Peyer's patch (tissue), 4 donors: ENCODE data around the gene OLIG1.

GRCh38 chr21:32378666-32379487 is 13.9 kb downstream of the URB1 start:
- PRO-cap: no peak
- RAMPAGE, long total RNA, 4 experiments: no peak in any of the 4 experiments

DNA sequence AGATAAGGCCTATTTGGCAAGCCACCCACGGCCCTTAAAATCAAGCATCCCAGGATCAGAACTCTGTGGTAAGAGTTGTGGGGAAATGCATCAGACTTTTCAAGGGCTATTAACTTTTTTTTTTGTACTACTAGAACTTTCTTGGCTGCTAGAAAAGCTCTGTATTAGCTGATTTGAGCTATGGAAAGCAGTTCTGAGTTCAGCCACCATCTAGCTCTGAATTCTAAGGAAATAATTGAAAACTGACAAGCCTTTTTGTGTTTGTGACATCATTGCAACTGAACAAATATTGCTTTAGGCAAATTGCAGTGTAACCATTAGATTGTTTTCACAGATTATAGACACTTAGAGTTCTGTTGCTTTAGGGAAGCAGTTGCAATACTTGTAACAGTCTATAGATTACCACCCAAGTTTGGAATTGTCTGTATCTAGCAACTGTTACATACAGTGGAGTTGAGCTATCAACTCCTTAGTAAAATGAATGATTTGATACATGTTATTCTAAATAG is 1.7 kb downstream of the EVA1C start:
- PRO-cap: no peak
- RAMPAGE, long total RNA, 4 experiments: no peak in any of the 4 experiments

- PRO-cap: no peak
- RAMPAGE, long total RNA, 4 experiments: no peak in any of the 4 experiments
Measured at GRCh38 chr21:32417565-32418541, 5.3 kb downstream of the EVA1C start.

GRCh38 chr21:32448579-32449055 is 36.1 kb downstream of the EVA1C start:
- PRO-cap: no peak
- RAMPAGE, long total RNA, 4 experiments: start-site peak on the plus strand in 1 of 4 experiments, at chr21:32448869-32448879 at its widest, 33 reads per replicate

DNA sequence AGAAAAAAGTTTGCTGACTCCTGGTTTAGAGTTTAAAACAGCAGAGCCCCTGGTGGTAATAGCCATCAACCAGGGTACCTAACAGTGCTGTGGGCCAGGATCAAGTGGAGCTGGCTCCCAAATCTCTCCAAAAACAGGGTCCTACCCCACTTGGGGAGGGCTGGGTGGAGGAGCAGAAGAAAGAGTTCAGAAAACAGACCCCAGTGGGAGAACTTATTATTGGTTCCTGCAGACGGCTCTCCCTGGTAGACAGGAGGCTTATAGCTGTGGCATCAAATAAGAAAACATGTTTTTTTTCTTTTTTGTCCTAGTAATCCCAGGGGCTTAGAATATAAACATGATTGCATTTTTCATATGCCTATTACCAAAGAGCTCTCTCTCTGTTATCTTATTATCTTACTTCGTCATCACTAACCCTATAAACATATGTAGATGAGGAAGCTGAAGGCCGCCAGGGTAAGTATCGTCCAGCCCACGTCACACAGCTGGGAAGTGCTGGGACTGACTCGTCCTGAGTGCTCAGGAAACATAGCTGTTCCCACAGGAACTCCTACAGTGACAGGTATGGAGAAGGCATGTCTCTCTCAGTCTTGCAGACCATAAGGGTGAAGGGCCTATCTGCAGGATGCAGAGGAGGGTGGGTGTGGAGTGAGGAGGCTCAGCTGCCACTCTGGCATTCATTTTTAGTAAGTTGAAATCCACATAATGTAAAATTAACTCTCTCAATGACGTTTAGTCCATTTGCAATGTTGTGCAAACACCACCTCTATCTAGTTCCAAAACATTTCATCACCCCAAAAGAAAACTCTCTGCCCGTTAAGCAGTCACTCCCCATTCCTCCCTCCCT is 68.6 kb downstream of the TCP10L start:
- PRO-cap: no peak
- RAMPAGE, long total RNA, 4 experiments: no peak in any of the 4 experiments

DNA sequence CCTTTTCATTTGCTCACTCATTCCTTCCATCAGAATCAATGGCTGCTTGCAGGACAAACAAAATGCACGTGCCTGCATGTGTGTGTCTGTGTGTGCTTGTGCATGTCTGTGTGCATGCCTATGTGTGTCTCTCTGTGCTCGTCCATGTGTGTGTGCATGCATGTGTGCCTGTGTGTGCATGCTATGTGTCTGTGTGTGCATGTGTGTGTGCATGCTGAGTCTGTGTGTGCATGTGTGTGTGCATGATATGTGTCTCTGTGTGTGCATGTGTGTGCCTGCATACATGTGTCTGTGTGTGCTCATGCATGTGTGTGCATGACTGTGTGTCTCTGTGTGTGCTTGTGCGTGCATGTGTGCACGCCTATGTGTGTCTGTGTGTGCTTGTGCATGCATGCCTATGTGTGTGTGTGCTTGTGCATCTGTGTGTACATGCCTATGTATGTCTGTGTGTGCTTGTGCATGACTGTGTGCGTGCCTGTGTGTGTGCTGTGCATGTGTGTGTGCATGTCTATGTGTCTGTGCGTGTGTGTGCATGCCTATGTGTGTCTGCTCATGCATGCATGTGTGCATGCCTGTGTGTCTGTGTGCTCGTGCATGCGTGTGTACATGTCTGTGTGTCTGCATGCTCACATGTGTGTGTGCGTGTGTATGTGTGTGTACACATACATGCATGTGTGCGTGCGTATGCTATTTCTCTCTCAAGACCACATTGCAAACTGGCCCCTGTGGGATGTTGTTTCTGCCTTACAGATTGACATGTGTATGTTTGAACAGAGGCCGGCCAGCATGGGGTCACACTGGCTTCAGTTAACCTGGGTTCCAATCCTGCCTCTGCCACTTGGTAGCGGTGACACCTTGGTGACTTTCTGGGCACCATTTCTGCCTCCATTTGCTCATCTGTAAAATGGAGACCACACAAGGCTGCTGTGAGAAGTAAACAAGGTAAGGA is 52.1 kb downstream of the TCP10L start:
- PRO-cap: no peak
- RAMPAGE, long total RNA, 4 experiments: no peak in any of the 4 experiments

DNA sequence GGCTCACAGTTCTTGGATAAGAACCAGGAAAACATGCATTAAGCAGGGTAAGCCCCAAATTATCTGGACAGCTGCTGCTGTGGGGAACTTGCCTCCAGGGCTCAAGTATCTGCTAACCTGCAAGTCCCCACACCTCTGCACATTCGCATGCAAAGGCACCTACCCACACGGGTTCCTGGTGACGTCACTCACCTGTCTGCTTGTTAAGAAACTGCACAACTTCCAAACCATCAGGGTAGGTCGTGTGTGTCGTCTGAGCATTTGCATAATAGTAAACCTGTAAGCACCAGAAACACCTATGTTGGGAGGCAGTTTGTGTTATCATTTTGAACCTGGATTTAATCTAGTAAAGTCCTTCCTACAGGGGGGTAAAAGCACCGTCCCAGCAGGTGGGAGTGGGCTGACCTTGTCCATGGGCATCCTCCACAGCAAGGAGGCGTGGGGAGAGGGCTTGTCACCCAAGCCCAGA is 12.2 kb downstream of the TCP10L start:
- PRO-cap: no peak
- RAMPAGE, long total RNA, 4 experiments: no peak in any of the 4 experiments

DNA sequence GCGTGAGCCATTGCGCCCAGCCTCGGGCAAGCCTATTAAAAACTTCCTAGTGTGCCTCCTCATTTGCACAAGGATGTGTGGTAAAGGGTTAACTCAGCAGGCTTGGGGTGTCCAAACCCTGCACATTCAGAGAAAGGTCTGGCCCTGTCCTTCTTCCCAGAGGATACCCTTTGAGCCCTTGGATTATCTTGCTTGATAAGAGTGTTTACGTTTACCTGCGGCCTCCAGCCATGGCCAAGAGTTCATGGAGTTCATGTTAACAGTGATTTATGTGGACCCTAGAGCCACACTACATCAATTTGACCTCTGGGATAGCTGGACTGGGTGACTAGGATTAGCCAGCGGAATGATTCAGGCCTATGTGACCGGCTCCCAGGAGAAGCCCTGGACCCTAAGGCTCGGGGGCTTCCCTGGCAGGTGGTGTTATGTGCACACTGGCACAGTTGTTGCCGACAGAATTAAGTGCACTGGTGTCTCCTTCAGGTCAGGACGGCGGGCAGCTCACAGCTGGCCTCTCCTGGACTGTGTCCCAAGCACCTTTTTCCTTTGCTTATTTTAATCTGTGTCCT is 7.7 kb upstream of the TCP10L start:
- PRO-cap: no peak
- RAMPAGE, long total RNA, 4 experiments: no peak in any of the 4 experiments

GRCh38 chr21:32731702-32732282 is 4.0 kb upstream of the SYNJ1 start:
- PRO-cap: no peak
- RAMPAGE, long total RNA, 4 experiments: no peak in any of the 4 experiments

GRCh38 chr21:32732479-32732678 is 4.6 kb upstream of the SYNJ1 start:
- PRO-cap: no peak
- RAMPAGE, long total RNA, 4 experiments: no peak in any of the 4 experiments

DNA sequence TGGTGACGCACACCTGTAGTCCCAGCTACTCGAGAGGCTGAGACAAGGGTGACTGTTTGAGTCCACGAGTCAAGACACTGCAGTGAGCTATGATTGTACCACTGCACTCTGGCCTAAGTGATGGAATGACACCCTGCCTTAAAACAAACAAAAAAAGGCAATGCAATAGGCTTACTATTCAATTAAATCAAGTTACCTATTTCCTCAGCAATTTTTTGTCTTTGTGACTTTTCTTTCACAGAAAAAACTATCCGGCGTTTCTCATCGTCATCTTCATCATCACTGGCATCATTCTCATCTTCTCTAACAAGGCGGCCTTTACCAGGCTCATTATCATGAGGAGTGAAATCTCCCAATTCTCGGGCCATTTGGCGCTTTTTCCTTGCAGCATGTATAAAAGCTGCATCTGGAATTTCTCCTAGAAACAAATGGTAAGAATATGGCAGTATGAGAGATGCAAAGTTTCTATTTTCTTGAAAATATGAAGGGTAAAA is 9.6 kb downstream of the PAXBP1 start:
- PRO-cap: no peak
- RAMPAGE, long total RNA, 4 experiments: start-site peak on the minus strand in 1 of 4 experiments, centred at position 393 of the sequence, 30 reads per replicate

DNA sequence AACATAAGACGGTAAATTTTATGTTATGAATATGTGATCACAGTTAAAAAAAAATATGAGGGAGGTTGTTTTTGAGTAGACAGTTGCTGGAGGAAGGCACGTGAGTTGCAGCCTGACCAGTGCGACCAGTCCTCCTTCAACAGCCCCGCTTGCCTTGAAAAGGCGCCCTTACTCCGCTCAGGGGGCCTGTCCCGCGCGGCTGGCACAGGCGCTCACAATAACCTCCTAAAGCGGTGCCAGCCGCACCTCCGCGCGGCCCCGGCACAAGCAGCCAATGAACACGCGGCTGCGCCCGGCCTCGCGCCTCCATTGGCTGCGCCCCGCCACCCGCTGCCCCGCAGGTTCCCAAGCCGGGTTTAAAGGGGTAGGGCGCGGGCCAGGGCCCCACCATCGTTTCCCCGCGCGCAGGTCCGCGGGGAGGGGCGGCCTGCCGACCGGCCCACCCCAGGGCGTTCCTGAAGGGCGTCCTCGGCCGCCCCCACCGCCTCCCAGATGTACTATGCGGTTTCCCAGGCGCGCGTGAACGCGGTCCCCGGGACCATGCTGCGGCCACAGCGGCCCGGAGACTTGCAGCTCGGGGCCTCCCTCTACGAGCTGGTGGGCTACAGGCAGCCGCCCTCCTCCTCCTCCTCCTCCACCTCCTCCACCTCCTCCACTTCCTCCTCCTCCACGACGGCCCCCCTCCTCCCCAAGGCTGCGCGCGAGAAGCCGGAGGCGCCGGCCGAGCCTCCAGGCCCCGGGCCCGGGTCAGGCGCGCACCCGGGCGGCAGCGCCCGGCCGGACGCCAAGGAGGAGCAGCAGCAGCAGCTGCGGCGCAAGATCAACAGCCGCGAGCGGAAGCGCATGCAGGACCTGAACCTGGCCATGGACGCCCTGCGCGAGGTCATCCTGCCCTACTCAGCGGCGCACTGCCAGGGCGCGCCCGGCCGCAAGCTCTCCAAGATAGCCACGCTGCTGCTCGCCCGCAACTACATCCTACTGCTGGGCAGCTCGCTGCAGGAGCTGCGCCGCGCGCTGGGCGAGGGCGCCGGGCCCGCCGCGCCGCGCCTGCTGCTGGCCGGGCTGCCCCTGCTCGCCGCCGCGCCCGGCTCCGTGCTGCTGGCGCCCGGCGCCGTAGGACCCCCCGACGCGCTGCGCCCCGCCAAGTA is at the start of gene OLIG1:
Gene OLIG1, plus strand, starts transcription at position 387 of the 1,148 bp plus-strand sequence.
- PRO-cap: no peak
- RAMPAGE, long total RNA, 4 experiments: no peak in any of the 4 experiments

DNA sequence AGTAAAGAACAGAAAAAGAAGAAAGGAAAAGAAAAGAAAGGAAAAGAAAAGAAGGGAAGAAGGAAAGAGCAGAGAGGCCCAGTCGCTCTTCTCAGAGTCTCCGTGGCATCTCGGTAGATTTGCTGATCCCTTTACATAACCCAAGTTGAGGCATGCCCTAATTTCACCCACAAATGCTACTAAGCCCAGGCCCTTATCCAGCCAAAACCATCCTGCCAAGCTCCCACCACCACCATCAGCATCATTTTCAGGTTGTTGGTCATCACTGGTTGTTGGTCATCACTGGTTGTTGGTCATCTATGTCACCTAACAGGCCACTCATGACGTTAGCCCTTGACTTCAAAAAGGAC is 20.9 kb upstream of the IFNGR2 start:
- PRO-cap: no peak
- RAMPAGE, long total RNA, 4 experiments: no peak in any of the 4 experiments

GRCh38 chr21:33411815-33412336 is 8.7 kb downstream of the IFNGR2 start:
- PRO-cap: bidirectional peak, plus-strand start at chr21:33412176, minus-strand start at chr21:33412094; unidirectional peak, plus-strand start at chr21:33412176; unidirectional peak, plus-strand start at chr21:33412211
- RAMPAGE, long total RNA, 4 experiments: no peak in any of the 4 experiments

GRCh38 chr21:33421341-33421832 is 18.2 kb downstream of the IFNGR2 start:
- PRO-cap: no peak
- RAMPAGE, long total RNA, 4 experiments: no peak in any of the 4 experiments

DNA sequence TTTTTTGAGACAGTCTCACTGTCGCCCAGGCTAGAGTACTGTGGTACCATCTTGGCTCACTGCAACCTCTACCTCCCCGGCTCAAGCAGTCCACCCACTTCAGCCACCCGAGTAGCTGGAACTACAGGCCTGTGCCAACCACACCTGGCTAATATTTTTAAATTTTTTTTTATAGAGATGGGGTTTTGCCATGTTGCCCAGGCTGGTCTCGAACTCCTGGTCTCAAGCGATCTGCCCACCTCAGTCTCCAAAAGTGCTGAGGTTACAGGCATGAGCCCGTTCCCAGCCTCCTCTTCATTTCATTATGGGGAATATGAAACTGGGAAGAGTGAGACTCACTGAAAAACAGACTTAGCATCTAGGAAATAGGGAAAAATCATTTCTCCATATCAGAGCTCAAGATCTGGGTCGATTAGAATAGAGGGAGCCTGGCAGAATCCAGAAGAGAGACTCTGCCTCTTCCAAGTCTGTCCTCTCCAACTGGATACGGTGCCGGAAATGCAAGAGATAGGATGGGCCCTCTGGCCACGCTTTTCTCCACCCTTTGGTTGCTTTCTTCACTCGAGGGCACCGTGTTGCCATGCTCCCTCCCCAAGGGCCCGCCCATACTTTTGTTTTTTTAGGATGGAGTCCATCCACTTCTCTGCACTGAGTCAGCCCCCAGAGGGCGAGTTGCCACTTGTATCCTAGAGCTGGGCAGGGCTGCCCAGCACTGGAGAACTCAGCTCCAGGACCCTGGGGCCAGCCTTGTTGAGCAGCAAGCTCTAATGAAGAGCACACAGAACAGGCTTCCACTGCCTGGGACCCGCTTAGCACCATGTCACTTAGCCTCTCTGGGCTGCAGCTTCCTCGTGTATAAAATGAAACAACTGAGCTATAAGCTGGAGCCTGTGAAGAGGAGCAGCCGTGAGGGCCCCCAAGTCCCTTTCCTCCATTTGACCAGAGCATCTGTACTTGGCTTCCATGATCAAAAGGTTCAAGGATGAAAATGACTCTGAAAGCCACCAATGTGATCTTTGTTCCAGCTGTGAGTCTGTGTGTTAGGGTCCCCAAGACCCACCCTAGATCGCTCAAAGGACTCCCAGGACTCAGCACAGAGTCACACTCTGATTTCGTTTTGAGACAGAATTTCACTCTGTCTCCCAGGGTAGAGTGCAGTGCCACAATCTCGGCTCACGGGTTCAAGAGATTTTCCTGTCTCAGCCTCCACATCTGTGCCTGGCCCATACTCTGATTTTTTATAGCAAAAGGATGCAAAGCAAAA is 25.5 kb downstream of the IFNGR2 start:
- PRO-cap: no peak
- RAMPAGE, long total RNA, 4 experiments: no peak in any of the 4 experiments

GRCh38 chr21:33443348-33443774 is 36.4 kb downstream of the TMEM50B start:
- PRO-cap: no peak
- RAMPAGE, long total RNA, 4 experiments: no peak in any of the 4 experiments

- PRO-cap: no peak
- RAMPAGE, long total RNA, 4 experiments: no peak in any of the 4 experiments
Measured at GRCh38 chr21:33444172-33444574, 35.6 kb downstream of the TMEM50B start.

DNA sequence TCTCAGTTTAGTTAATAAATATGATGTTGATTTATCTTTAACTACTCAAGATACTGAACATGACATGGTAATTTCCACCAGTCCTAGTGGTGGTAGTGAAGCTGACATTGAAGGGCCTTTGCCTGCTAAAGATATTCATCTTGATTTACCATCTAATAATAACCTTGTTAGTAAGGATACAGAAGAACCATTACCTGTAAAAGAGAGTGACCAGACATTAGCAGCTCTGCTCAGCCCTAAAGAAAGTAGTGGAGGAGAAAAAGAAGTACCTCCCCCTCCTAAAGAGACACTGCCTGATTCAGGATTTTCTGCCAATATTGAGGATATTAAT is 11.2 kb downstream of the SON start:
- PRO-cap: no peak
- RAMPAGE, long total RNA, 4 experiments: no peak in any of the 4 experiments

DNA sequence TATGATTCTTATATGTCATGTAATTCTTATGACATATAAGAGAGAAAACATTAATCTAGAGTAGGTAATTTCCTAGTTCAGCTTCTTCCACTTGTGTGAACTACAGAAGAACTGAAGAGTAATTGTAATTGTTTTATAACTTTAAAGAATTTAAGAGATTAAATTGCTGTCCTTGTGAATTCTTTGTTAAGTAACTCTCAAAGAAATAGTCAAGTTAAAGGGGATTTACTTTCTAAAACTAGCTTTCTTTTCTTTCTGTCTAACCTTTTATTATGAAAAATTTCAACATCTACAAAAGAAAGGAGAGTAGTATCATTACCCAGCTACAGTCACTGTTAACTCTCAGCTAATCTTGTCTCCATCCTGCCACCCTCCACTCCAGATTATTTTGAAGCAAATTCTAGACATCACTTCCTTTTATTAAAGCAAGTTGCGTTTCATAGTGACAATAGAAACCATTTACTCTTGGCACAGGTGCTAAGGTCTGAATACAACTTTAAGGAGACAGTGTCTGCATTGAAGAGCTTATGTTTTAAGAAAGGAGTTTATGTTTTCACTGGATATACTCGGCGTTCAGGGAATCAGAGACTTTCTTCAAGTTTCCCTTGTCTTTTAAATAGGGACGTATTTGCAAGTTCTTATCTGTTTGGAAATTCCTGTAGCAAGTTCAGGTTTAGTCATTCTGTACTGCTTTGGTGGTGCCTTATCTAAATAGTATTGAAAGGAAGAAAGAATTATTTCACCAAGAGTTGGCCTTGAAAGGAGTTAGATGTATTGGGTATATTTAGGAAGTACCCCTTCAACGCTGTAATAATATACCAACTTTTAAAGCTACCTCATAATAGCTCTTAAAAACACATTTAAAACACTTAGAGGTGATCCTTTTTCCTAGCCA is 42.6 kb downstream of the ITSN1 start:
- PRO-cap: no peak
- RAMPAGE, long total RNA, 4 experiments: no peak in any of the 4 experiments